Penis (tissue), 1 donor: ENCODE results near the genes MIXL1 and WNT3A.

GRCh38 chr1:226100433-226101472 is 38.2 kb downstream of the H3-3A start:
- PRO-cap = no peak

- PRO-cap = no peak
Observed at GRCh38 chr1:226111321-226112115, 49.0 kb downstream of the H3-3A start.

GRCh38 chr1:226223076-226223767 is at the start of gene MIXL1:
Gene MIXL1 (plus strand): TSS chr1:226223664.
- PRO-cap = no peak

GRCh38 chr1:226353411-226354027 is 44.6 kb upstream of the LIN9 start:
- PRO-cap = no peak

DNA sequence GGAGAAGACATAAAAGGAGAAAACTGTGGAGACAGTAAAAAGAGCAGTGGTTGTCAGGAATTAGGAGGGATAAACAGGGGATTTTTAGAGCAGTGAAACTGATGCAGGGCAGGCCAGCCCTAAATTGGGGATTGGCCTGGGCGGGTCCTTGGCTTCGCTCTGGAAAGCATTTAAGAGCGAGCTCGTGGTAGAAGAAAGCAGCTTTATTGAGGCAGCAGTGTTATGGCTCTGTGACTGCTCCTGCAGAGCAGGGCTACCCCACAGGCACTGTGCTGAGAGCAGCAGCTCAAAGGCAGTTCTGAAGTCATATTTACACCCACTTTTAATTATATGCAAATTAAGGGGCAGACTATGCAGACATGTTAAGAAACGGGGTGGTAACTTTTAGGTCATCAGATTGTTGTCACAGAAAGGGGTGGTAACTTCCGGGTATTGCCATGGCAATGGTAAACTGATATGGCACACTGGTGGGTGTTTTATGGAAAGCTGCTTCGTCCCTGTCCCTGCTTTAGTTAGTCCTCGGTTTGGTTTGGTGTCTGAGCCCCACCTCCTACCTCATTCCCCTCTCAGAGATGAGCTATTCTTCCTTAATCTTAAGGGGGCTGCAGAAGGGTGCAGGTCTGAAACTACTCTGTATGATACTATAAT is 6.7 kb downstream of the PARP1 start:
- PRO-cap = no peak

DNA sequence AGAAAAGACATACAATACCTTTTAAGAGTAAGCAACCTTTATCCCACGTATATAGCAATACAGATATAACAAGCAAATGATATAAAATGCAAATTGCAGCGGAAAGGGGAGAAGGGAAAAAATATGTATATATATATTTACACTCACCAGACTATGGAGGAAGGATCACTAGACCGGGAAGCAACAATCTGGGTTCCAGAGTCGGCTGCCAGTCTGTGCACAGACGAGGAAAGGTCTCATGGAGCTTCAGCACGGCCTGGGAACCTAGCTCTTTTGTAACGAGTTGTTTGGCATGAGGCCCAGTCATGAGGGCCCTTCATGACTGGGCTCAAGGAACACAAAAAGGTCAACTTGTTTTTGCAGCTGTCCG is 6.1 kb upstream of the STUM start:
- PRO-cap = no peak

DNA sequence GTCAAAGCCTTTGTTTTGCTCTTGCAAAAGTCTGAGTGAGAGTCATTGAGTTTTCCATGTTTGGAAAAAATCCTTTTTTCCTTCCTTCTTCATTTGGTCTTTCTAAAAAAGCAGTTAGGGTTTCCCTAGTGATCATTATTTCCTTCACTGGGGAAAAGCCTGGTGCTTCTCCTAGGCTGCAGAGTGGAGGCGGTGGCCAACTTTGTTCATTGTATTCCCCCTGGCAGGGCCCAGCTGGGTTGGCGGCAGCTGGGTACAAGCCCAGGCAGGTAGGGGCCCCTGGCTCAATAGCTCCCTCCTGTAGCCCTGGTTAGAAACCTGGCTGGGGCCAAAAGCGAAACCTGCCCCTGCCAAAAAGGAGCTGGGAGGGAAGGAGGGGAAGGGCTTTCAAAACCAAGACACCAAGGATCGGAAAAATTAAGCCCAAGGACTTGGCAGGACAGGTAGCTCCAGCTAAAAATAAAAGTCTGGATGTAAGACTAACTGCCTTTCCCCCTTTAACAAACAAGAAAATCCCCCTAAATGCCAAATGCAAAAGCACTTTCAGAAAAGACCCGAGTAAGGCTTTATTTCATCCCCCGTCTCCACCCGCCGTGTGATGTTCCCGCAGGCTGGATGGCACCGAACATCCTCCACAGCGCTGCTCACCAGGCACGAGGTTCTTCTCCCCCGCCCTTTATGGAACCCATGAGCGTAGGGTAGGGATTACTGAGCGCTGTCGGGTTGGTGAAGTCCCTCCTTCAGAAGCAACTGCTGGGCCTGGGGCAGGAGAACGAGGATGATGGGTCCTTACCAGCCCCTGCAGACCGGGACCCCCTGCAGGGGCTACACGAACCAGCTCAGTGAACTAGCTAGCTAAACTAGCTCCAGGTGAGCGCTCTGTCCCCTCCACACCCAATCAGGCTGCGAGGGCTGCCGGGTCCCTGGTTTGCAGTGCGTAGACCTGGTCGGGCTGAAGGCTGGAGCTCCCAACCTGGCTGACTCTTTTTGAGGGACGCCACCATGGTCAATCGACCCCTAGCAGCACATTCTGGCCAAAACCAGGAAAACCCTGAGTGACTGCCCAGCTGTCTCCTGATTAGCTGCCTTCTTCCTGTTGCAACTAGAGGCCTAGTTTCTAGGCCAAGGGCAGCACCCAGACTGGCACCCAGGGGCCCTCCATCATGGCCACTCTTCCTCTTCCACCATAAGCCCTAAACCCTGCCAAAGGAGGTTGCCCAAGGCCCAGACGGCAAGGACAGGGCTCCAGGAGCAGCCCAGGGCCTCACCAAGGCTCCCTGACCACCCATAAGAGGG is 80.6 kb downstream of the ITPKB start:
- PRO-cap = no peak

DNA sequence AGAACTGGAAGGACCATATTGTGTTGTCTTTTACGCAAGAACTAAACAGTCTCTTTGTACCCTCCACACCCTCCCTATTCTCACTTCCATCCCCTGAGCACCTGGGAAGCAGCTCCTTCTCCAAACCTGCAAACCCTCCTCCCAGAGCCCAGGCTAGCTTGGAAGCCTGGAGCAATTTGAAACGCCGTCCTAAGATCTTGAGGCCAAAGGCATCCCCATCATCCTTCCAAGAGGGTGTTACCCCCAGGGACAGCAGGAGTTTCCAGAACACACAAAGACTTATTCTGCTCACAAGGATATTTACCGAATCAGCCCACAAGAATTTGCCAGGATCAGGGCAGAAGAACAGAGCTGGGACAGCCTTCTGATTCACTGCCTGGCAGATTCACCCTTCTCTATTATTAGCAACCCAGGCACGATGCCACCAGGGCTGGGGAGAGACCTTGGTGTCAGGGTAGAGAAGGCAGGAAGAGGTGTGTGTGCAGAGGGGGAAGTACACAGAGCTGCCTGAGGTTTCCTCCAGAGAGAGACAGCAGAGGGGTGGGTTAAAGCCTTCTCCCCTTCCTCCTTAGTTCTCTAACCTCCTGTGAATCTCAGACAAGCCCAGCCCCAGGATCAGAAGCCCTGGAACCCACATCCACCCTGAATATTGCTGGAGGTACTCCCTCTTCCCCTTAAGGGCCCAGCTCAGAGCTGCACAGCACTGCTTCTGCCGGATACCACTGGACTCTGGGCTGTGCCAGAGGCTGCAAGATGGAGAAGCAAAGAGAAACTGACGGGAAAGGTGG is 62.0 kb downstream of the ITPKB start:
- PRO-cap = no peak

- PRO-cap = no peak
Observed at GRCh38 chr1:226679209-226679677, 59.8 kb downstream of the ITPKB start.

- PRO-cap = no peak
Observed at GRCh38 chr1:226729996-226730469, 9.0 kb downstream of the ITPKB start.

DNA sequence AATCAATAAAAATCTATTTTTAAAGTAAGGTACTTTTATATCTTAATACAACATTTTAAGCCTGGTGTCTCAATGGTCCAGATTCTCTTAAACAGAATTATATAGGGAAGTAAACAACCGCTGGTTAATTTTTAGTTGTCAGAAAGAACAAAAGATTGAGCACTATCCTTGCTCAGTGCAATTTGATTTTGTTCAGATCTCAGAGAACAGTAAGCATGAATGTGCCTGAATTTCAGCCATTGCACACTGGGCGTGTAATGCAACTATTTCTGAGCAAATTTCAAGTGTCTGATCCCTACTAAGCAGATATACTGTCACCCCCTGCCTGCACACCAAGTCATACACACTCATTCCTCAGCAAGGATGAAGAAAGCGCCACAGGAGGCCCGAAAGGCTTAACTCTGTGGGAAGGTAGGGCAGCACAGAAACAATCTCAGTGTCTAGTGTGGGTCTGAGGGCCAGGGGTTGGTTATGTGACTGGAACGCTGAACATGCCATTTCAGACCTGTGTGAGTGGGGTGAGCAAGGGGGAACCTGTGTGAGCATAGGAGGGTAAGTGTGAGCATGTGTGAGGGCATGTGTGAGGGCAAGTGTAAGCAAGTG is 6.4 kb downstream of the ITPKB start:
- PRO-cap = no peak

- PRO-cap = no peak
Observed at GRCh38 chr1:226980729-226981352, 40.7 kb downstream of the COQ8A start.

GRCh38 chr1:226988695-226989531 is 48.8 kb downstream of the COQ8A start:
- PRO-cap = no peak

DNA sequence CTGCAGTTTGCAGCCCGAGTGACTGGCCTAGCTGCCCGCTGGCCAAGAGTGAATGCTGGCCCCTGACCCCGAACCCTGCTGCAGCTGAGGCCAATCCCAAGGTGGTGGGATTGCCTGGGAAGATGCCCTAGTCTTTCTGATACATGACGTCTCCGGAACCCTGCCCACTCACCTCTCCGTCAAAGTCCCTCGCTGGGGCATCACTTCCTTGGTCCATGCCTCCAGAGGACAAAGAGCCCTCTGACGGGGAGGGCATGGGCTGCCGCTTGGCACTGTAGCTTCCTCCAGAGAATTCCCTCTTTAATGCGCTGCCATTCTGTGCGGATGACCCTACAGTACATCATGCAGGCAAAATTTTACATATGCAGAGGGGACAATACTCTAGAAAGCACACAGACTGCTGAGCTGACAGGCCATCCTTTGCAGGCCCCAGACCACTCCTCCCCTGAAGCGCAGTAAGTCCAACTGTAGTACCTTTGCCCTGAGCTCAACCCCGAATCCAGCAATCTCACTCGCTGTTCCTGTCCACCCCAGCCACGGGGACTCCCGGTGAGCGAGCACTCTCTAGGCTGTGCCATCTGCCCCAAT is 54.7 kb downstream of the COQ8A start:
- PRO-cap = no peak

- PRO-cap = no peak
Observed at GRCh38 chr1:227073545-227074550, 133.8 kb downstream of the COQ8A start.

- PRO-cap = no peak
Observed at GRCh38 chr1:227285498-227286253, 32.6 kb downstream of the CDC42BPA start.

- PRO-cap = no peak
Observed at GRCh38 chr1:227316843-227317443, 1.3 kb downstream of the CDC42BPA start.

DNA sequence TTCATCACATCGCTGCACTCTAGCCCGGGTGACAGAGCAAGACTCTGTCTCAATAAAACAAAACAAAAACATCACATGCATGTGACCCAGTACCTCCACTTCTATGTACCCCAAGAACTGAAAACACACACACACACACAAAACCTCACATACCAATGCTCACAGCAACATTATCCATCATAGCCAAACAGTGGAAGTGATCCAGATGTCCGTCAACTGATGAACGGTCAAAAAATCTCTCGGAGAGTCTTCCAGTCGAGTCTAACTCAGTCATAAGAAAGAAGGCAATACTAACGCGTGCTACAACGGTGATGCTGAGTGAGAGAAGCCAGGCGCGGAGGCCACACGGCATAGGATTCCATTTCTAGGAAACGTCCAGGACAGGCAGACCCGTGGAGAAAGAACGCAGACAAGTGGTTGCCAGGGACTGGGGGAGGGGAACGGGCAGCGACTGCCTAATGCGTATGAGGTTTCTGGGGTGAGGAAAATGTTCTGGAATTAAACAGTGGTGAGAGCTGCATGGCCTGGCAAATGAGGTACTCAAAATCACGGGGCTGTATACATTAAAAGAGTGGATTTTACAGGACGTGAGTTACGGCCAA is 3.7 kb downstream of the WNT9A start:
- PRO-cap = no peak

GRCh38 chr1:228006765-228007829 is at the start of gene WNT3A:
Gene WNT3A (plus strand): TSS chr1:228006998.
- PRO-cap = no peak

DNA sequence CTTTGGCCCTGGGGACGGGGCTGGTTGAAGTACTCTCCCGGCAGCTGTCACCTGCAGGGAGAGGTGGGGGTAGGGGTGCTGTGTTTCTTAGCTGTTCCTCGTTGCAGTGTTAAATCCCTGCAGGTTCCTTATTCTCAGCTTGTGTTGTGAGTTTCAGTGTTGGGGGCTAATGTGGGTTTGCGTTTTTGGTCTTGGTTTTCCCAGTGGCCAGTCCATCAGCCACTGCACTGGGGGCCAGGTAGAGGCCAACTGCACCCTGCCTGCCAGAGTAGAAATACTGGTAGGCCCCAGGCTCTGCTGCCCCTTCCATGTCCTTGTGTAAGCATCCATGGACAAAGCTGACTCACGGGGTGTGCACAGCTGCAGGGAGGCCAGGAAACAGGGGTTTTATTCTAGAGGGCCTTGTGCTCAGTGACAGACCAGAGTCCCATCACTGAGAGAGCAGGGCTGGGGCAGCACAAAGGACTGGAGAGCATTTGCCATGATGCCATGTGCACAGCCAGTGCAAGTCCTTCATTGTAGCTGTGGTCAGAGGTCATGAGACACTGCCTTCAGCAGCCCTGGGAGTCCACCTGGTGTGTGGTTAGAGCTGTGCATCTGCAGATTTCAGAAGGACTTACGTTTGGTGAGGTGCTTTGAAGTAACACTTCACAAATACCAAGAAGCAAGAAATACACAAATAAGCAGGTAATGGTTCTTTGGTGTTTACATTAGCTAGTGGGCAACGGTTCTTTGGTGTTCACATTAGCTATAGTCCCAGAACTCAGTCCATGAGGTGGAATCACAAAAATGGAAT is 8.1 kb downstream of the ARF1 start:
- PRO-cap = no peak